Stomach (tissue), 7 donors: ENCODE results near the gene ABHD17B.

DNA sequence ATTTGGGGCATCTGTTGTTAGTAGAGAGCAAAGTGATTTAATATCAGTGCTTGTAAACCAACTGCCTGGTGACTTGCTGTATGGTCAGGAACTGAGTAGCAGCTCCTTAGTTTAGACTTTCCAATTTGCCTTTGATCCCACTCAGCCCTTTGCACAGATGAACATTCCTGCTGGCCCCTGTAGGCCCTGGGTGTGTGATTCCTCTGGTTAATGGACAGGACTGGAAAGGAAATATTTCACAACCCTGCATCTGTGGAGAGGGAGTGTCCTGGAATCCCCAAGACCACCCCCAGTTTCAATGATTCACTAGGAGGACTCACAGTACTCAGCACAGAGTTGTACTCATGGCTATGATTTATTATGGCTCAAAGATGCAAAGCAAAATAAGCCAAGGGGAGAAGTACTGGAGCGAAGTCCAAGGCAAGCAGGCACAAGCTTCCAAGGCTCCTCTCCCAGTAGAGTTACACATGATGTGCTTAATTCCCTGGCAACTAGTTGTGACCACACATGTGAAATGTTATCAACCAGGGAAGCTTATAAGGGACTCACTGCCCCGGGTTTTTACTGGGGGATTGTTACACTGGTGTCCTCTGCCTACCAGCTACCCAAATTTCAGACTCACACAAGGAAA, 42.4 kb upstream of the TJP2 start:
- PRO-cap, result no peak
- RAMPAGE, long total RNA, 5 experiments, result no peak in any of the 5 experiments
- RRBS, result no CpG with 5 or more reads among the region's 2 CpGs

DNA sequence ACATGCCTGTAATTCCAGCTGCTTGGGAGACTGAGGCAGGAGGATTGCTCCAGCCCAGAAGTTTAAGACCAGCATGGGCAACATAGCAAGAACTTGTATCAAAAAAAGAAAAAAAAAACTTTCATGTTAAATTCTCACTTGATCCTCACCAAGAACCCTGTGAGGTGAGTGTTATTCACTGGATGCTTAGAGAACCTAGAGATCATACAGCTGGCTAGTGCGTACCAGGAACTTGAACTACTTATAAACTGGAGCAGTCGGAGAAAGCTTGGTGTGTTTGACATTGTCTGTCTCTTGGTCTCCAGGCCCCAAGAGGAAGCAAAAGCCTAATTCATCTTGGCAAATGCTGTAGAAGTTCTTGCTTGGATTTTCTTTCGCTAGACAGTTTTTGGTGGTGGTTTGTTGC, 18.1 kb downstream of the TJP2 start:
- PRO-cap, result unidirectional peak, minus-strand start at position 239 of the sequence
- RAMPAGE, long total RNA, 5 experiments, result no peak in any of the 5 experiments
- RRBS, result no CpG with 5 or more reads among the region's 3 CpGs

DNA sequence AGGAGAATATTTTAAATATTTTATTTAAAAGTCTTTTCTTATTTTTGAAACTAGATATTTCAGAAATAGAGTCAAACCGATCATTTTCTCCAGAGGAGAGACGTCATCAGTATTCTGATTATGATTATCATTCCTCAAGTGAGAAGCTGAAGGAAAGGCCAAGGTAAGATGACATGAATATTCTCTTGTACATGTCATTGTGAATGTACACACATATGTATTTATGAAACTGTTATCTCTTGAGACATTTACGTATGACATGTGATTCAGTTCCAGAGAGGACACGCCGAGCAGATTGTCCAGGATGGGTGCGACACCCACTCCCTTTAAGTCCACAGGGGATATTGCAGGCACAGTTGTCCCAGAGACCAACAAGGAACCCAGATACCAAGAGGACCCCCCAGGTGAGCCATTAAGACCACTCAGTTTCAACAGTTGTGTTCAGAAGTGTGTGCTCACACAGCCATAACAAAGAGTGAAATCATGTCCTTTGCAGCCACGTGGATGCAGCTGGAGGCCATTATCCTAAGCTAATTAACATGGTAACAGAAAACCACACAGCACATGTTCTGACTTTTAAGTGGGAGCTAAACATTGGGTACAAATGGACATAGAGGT, 53.7 kb downstream of the TJP2 start:
- PRO-cap, result no peak
- RAMPAGE, long total RNA, 5 experiments, result start-site peak on the plus strand in 3 of 5 experiments, centred at positions 109 to 461 of the sequence, 19 to 29 reads per replicate
- RRBS, result no CpG with 5 or more reads among the region's 7 CpGs

DNA sequence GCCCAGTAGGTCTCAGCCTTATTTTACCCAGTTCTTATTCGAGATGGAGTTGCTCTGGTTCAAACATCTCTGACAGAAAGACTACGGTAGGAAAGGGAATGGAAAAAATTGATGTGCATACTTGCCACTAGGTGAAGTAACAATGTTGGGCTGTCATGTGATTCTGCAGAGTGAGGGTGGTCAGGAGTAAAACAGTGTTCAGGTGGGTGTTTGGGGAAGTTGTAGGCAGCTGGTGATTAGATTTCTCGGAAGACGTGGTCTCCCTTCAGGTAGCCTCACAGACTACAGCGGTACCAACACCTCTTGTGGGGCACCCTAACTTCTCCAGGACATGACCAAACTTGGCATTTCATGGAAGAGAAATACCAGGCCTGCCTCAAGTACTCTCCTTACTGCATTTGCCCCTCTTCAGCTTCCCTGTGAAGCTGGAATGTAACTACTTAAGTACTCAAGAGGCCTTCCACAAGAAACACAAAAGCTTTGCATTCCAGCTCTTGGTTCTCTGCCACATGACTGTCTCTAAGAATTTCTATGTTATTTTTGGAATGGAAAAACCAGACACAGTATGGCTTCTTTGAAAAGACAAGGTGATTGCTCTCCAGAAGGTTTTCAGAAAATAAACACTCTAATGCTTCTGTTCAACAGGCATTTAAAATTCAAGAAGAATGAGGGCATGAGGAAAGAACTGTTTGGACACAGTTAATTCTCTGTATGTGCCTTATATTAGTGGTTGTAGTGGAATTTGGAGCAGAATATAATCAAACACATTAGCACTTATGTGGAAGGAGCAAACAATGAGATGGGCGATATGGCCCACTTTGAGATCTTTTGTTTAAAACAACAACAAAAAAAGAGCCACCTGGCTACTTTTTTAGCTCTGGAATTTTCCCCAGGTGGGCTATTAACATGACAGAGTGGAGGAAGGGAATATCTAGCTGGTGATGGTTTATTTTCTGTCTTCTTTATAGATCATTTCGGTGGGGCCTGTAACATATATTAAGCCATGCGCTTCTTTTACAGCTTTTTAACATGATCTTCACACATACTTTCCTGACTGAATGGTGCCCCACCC, 17.2 kb upstream of the ENTREP1 start:
- PRO-cap, result no peak
- RAMPAGE, long total RNA, 5 experiments, result no peak in any of the 5 experiments
- RRBS, result no CpG with 5 or more reads among the region's 8 CpGs

- PRO-cap, result no peak
- RAMPAGE, long total RNA, 5 experiments, result no peak in any of the 5 experiments
- RRBS, result no CpG with 5 or more reads among the region's 4 CpGs
Observed at GRCh38 chr9:69632554-69633136, 39.5 kb downstream of the APBA1 start.

GRCh38 chr9:70079669-70080277, 36.1 kb downstream of the MAMDC2 start:
- PRO-cap, result unidirectional peak, minus-strand start at chr9:70079900
- RAMPAGE, long total RNA, 5 experiments, result no peak in any of the 5 experiments
- RRBS, result no CpG with 5 or more reads among the region's 4 CpGs

- PRO-cap, result no peak
- RAMPAGE, long total RNA, 5 experiments, result no peak in any of the 5 experiments
- RRBS, result no CpG with 5 or more reads among the region's 5 CpGs
Observed at GRCh38 chr9:70080522-70080967, 36.9 kb downstream of the MAMDC2 start.

DNA sequence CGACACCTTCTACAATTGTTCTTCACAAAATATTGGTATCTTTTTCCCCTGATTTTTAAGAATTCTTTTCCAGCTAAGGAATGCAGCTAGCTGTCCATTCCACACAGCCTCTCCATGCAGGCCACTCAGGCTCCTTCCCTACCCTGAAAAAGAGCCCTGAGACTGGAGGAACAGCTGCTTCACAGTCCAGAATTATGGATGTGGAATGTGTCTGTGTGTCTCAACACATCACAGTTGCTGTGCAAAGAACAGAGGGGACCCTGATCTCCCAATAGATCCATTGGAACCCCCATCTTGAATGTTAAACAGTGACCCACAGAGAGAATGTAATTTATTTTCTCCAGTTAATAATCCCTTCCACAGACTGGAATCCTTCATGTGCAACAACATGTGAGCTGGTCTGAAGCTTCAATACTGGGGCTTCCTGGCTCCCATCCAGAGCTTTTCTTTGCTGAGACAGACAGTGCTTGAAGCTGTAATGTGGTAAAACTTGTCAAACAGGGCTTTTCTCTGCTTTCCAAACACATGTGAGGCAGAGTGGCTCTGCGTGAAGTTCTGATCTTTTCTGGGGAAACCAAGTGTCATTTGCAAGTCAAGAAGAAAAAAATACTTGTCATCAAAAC, 53.3 kb upstream of the SMC5 start:
- PRO-cap, result no peak
- RAMPAGE, long total RNA, 5 experiments, result no peak in any of the 5 experiments
- RRBS, result no CpG with 5 or more reads among the region's 2 CpGs

DNA sequence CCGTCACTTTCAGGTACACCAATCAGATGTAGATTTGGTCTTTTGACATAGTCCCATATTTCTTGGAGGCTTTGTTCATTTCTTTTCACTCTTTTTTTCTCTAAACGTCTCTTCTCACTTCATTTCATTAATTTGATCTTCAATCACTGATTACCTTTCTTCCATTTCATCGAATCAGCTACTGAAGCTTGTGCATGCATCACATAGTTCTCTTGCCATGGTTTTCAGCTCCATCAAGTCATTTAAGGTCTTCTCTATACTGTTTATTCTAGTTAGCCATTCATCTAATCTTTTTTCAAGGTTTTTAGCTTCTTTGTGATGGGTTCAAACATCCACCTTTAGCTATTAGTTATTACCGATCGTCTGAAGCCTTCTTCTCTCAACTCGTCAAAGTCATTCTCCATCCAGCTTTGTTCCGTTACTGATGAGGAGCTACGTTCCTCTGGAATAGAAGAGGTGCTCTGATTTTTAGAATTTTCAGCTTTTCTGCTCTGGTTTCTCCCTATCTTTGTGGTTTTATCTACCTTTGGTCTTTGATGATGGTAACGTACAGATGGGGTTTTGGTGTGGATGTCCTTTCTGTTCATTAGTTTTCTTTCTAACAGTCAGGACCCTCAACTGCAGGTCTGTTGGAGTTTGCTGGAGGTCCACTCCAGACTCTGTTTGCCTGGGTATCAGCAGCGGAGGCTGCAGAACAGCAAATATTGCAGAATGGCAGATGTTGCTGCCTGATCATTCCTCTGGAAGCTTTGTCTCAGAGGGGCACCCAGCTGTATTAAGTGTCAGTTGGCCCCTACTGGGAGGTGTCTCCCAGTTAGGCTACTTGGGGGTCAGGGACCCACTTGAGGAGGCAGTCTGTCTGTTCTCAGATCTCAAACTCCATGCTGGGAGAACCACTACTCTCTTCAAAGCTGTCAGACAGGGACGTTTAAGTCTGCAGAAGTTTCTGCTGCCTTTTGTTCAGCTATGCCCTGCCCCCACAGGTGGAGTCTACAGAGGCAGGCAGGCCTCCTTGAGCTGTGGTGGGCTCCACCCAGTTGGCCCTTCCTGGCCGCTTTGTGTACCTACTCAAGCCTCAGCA, 47.2 kb upstream of the SMC5 start:
- PRO-cap, result no peak
- RAMPAGE, long total RNA, 5 experiments, result start-site peak on the minus strand in 3 of 5 experiments, centred at positions 104 to 824 of the sequence, 20 to 50 reads per replicate
- RRBS, result no CpG with 5 or more reads among the region's 12 CpGs

GRCh38 chr9:70410814-70411481, 3.5 kb downstream of the KLF9 start:
- PRO-cap, result bidirectional peak, plus-strand start at chr9:70411065, minus-strand start at chr9:70411019; bidirectional peak, plus-strand start at chr9:70411201, minus-strand start at chr9:70411200; bidirectional peak, plus-strand start at chr9:70411400, minus-strand start at chr9:70411235
- RAMPAGE, long total RNA, 5 experiments, result start-site peak on the minus strand in 1 of 5 experiments, at chr9:70410985-70411377 at its widest, 7 to 13 reads per replicate
- RRBS, result no CpG with 5 or more reads among the region's 12 CpGs

- PRO-cap, result unidirectional peak, plus-strand start at chr9:70475158
- RAMPAGE, long total RNA, 5 experiments, result no peak in any of the 5 experiments
- RRBS, result no CpG with 5 or more reads among the region's 3 CpGs
Observed at GRCh38 chr9:70474181-70475215, 60.0 kb upstream of the KLF9 start.

GRCh38 chr9:70481539-70481815, 67.0 kb upstream of the KLF9 start:
- PRO-cap, result no peak
- RAMPAGE, long total RNA, 5 experiments, result no peak in any of the 5 experiments
- RRBS, result no CpG with 5 or more reads among the region's 1 CpG

- PRO-cap, result bidirectional peak, plus-strand start at chr9:70563593, minus-strand start at chr9:70563465; unidirectional peak, minus-strand start at chr9:70563834
- RAMPAGE, long total RNA, 5 experiments, result no peak in any of the 5 experiments
- RRBS, result no CpG with 5 or more reads among the region's 10 CpGs
Observed at GRCh38 chr9:70563081-70564349, 149.1 kb upstream of the KLF9 start.

- PRO-cap, result no peak
- RAMPAGE, long total RNA, 5 experiments, result no peak in any of the 5 experiments
- RRBS, result no CpG with 5 or more reads among the region's 11 CpGs
Observed at GRCh38 chr9:70902440-70903460, 218.7 kb downstream of the TRPM3 start.

GRCh38 chr9:71734841-71735186, 33.5 kb downstream of the CEMIP2 start:
- PRO-cap, result no peak
- RAMPAGE, long total RNA, 5 experiments, result start-site peak on the minus strand in 2 of 5 experiments, at chr9:71734821-71734996 at its widest, 39 to 67 reads per replicate
- RRBS, result no CpG with 5 or more reads among the region's 5 CpGs

DNA sequence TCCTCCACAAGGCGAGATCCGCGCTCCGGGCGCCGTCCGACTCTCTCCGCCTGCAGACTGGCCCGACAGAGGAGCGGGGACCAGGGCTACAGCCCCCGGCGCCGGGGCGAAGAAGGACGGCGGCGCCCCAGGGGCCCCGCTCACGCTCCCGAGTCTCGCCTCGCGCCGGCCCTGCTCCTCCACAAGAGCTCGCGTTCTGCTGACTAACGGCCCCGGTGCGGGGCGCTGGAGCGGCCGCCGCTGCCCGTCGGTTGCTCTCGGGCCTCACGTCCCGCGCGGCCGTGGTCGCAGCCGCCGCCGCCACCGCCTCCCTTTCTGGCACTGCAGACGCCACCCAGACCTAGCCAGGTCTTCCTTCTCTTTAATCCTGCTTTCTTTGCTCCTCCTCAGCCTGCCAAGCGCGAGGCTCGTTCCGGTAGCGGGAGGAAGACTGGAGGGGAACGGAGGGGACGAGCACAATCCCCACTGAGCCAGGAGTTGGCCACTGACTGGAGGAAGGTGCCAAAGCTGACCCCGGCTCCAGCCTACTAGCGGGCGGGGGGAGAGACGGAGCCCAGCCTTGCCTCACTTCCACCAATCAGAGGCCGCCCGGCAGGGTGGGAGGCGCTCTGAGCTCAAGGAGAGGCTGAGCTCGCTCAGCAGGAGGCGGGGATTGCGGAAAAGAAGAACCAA, at the start of gene ABHD17B:
Gene ABHD17B (minus strand): TSS at position 490 of the 672 bp plus-strand sequence.
- PRO-cap, result bidirectional peak, plus-strand start at position 60 of the sequence, minus-strand start at position 59 of the sequence; unidirectional peak, minus-strand start at position 185 of the sequence; unidirectional peak, minus-strand start at position 323 of the sequence; bidirectional peak, plus-strand start outside the sequence, minus-strand start at position 500 of the sequence
- RAMPAGE, long total RNA, 5 experiments, result start-site peak on the minus strand in 3 of 5 experiments, centred at positions 481 to 493 of the sequence, 10 to 18 reads per replicate
- RRBS, result 1% methylated on average over 36 of the region's 64 CpGs

GRCh38 chr9:71962394-71962773, 50.9 kb downstream of the C9orf85 start:
- PRO-cap, result no peak
- RAMPAGE, long total RNA, 5 experiments, result no peak in any of the 5 experiments
- RRBS, result no CpG with 5 or more reads among the region's 4 CpGs

DNA sequence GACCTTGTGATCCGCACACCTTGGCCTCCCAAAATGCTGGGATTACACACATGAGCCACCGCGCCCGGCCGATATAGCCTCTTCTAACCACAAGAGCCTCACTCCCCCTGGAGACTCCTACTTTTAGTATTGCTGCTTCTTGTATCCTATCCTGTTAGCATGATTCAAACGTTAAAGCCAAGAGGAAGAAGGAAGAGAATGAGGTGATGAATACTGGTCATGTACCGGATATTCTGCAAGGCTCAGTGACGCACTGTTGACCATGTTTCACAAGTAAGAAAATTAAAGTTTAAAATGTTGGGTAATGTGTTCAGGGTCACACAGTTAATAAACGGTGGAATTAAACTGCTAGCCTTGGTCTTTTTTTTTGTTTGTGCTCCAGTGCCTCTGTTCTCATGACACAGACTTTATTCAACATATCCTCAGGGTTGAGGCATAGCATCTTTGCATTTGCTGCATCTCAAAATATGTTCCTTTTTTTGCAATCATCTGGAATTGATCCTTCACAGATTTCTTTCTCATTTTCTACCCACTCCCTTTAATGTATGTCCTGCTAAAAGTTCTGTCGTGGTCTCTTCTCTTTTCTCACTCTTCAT, 17.9 kb downstream of the C9orf57 start:
- PRO-cap, result no peak
- RAMPAGE, long total RNA, 5 experiments, result no peak in any of the 5 experiments
- RRBS, result no CpG with 5 or more reads among the region's 10 CpGs

GRCh38 chr9:72315560-72316344, 49.3 kb downstream of the ZFAND5 start:
- PRO-cap, result bidirectional peak, plus-strand start at chr9:72316146, minus-strand start at chr9:72315965
- RAMPAGE, long total RNA, 5 experiments, result no peak in any of the 5 experiments
- RRBS, result no CpG with 5 or more reads among the region's 9 CpGs

GRCh38 chr9:72357374-72358369, 7.3 kb downstream of the ZFAND5 start:
- PRO-cap, result no peak
- RAMPAGE, long total RNA, 5 experiments, result start-site peak on the minus strand in 1 of 5 experiments, at chr9:72357794-72357989 at its widest, 16 reads per replicate
- RRBS, result no CpG with 5 or more reads among the region's 8 CpGs